H1 (cell line): ENCODE measurements around a stretch of chr1.

- RRBS: 4% methylated on average over 7 of the region's 64 CpGs
CAGE:
- cytosol, long polyA plus RNA: no peak
- long polyA plus RNA: no peak
- nucleus, long polyA plus RNA: no peak
These were observed 49.4 kb upstream of the CROCC start for GRCh38 chr1:16872105-16872980.

DNA sequence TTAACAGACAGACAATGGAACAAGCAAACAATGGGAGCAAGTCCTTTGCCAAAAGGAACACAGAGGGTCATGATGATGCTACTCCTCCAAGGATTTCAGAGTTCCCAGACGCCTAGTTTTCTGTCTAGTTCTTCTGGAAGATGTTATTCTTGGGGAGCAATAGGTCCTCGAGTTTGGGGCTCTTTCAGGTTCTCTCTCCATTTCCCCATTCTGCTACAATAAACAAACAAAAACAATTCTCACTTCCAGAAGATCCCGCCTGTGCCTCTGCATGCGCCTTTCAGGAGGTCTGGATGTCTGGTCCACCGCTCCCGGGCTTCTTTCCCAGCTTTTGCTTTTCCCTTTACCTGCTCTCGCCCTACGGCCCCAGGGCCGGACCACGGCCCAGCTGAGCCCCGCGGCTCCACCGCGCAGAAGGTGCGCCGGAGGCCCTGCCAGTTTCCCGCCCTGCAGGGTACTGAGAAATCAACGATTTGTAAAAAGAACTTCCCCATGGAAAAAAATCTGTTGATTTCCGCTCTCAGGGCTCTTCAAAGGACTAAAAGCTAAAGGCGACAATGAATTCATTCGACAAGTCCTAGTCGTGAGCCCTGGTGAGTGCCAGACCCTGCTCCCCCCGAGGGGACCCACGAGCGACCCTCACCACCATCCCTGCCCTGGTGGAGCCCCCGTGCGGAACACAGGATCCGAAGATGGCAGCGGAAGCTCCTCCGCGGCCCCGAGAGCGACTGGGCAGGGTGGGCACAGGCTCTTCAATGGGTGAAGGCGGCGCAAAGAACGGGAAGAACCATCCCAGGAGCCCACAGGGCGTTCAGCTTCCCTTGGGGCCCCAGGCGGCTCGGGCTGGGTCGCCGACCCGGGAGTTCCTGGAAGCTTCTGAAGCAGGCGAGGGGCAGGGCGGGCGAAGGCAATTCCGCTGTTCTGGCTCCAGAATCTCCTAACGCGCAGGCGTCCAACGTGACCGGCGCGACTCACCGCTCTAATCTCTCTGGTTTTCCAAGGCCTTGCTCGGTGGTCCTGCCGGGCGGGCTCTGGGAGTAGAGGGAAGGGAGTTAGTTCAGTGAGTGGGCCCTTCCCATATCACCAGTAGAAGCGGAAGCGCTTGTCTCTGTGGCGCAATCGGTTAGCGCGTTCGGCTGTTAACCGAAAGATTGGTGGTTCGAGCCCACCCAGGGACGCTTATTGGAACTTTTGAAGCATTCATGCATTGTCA, 32.8 kb upstream of the CROCC start:
- RRBS: 3% methylated on average over 14 of the region's 67 CpGs
CAGE:
- cytosol, long polyA plus RNA: no peak
- long polyA plus RNA: start-site peak on the minus strand centred at position 1,067 of the sequence, 97 bp wide, 19 and 22 reads in 2 replicates
- nucleus, long polyA plus RNA: start-site peak on the minus strand centred at position 1,043 of the sequence, 49 bp wide, 13 reads

GRCh38 chr1:17075482-17075777, 21.6 kb upstream of the SDHB start:
- RRBS: no CpG with 5 or more reads among the region's 7 CpGs
CAGE:
- cytosol, long polyA plus RNA: no peak
- long polyA plus RNA: no peak
- nucleus, long polyA plus RNA: no peak

- RRBS: no CpG with 5 or more reads among the region's 12 CpGs
CAGE:
- cytosol, long polyA plus RNA: no peak
- long polyA plus RNA: no peak
- nucleus, long polyA plus RNA: no peak
These were observed 12.5 kb upstream of the PADI1 start for GRCh38 chr1:17192259-17193057.

DNA sequence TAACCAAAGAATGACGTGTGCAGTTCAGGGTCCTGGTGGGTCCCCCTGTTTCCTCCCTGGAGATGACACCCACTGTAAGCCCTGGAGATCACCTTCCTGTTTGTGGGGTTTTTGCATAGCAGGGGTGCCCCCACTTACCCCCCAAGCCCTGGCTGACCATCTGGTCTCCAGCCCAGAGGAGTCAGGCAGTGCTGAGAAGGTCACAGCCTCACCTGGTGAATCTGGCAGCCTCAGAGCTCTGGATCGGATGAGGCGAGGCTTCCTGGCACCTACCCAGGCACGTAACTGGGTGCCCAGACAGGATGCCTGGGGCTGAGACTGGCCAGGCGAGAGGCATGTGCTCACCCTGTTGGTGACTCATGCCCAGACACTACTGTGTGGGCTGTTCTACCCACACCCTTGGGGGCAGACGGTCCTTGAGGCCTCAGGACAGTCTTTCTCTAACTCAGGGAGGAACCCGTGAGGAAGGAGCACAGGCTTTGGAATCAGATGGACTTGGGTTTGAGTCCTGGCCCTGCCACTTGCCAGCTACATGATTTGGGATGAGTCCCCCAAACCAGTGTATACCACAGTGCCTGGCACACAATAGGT, 15.2 kb upstream of the PADI3 start:
- RRBS: no CpG with 5 or more reads among the region's 7 CpGs
CAGE:
- cytosol, long polyA plus RNA: no peak
- long polyA plus RNA: no peak
- nucleus, long polyA plus RNA: no peak

- RRBS: no CpG with 5 or more reads among the region's 28 CpGs
CAGE:
- cytosol, long polyA plus RNA: no peak
- long polyA plus RNA: no peak
- nucleus, long polyA plus RNA: no peak
These were observed 31.6 kb downstream of the RCC2 start for GRCh38 chr1:17407745-17408481.

- RRBS: no CpG with 5 or more reads among the region's 4 CpGs
CAGE:
- cytosol, long polyA plus RNA: no peak
- long polyA plus RNA: no peak
- nucleus, long polyA plus RNA: no peak
These were observed 24.6 kb downstream of the RCC2 start for GRCh38 chr1:17414824-17415369.

DNA sequence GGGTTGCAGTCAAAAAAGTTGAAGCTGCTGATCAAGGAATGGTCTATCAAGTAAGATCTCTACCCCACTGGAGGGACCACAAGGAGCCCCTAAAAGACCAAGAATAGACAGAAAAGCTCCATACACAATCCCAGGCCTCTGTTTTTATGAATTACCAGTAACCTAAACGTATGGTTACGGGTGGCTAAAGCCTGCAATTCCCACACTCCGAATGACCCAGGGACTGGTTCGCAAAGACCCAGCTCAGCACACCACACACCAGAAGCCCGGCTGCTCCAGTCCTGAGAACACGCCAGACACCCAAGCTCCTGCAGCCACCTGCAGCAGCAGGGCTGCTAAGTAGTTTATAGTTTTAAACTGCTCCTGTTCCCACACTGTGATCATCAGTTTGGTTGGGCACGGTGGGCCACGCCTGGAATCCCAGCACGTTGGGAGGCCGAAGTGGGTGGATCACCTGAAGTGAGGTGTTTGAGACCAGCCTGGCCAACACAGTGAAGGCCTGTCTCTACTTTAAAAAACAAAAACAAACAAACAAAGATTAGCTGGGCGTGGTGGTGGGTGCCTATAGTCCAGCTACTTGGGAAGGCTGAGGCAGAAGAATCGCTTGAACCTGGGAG, 22.4 kb downstream of the RCC2 start:
- RRBS: no CpG with 5 or more reads among the region's 12 CpGs
CAGE:
- cytosol, long polyA plus RNA: no peak
- long polyA plus RNA: no peak
- nucleus, long polyA plus RNA: no peak

DNA sequence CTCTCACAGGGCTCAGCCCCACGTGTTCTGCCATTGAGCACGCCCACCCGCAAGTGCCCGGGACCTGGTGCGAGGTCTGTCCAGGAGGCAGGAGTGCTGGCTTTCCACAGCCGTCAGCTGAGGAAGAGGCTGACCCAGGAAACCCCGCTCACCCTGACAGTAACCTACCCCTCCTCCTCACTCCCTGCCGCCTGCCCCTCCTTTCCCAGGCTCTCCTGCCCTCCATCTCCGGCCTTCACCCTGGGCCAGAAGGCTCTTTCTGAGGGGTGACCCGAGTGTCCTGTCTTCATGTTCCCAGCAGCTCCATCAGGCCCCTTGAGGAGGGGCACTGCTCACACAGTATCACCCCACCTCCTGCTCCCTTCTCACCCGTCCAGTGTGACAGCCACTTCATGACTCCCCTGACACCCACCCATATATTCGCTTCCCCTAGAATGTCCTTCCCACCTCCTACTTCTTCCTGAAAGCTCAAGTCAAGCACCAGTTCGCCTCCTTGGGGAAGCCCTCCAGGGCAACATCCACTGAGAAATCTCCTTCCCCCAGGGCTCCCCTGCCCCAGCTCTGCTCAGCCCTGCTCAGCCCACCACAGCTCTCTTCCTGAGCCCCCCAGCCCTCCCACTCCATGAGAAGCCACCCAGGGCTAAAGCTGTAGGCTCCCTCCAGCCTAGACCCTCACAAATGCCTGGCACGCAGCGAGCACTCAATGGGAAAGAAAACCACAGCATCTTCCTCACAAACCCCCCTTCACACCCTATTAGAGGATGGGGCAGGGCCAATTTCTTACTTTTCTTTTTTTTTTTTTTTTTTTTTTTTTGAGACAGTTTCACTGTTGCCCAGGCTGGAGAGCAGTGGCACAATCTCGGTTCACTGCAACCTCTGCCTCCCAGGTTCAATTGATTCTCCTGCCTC, 13.3 kb downstream of the RCC2 start:
- RRBS: no CpG with 5 or more reads among the region's 16 CpGs
CAGE:
- cytosol, long polyA plus RNA: no peak
- long polyA plus RNA: no peak
- nucleus, long polyA plus RNA: no peak

DNA sequence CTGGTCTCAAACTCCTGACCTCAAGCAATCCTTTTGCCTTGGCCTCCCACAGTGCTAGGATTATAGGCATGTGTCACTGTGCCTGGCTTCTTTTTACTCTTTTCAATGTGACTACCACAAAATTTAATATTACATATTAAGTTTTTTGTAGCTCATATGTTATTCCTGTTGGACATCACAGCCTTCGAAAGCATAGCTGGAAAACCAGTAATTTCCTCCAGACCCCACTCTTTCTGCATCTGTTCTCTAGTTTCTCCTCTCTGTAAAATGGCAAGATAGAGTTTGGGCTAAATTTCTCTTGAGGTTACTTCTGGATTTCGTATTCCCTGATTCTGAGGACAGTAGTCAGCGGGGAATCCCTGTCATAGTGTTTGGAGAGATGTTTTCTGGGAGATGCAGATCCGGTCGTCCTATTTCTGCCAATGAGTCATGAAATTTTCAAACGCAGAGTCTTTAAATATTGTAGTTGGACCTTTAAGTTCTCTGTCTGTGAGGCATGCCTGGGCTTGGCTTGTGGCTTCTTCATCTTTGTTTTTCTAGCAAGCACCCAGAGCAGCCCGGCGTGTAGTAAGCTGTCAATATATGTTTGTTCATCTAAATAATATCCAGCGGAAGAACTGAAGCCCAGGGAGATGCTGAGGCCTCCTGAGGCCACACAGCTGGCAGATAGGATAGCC, 3.8 kb upstream of the RCC2 start:
- RRBS: no CpG with 5 or more reads among the region's 9 CpGs
CAGE:
- cytosol, long polyA plus RNA: no peak
- long polyA plus RNA: no peak
- nucleus, long polyA plus RNA: no peak

- RRBS: no CpG with 5 or more reads among the region's 13 CpGs
CAGE:
- cytosol, long polyA plus RNA: no peak
- long polyA plus RNA: no peak
- nucleus, long polyA plus RNA: no peak
These were observed 37.0 kb upstream of the ARHGEF10L start for GRCh38 chr1:17502389-17502973.

- RRBS: no CpG with 5 or more reads among the region's 18 CpGs
CAGE:
- cytosol, long polyA plus RNA: no peak
- long polyA plus RNA: no peak
- nucleus, long polyA plus RNA: no peak
These were observed 19.5 kb upstream of the ARHGEF10L start for GRCh38 chr1:17519797-17520570.

GRCh38 chr1:17531338-17532544, 7.8 kb upstream of the ARHGEF10L start:
- RRBS: no CpG with 5 or more reads among the region's 12 CpGs
CAGE:
- cytosol, long polyA plus RNA: no peak
- long polyA plus RNA: no peak
- nucleus, long polyA plus RNA: no peak

DNA sequence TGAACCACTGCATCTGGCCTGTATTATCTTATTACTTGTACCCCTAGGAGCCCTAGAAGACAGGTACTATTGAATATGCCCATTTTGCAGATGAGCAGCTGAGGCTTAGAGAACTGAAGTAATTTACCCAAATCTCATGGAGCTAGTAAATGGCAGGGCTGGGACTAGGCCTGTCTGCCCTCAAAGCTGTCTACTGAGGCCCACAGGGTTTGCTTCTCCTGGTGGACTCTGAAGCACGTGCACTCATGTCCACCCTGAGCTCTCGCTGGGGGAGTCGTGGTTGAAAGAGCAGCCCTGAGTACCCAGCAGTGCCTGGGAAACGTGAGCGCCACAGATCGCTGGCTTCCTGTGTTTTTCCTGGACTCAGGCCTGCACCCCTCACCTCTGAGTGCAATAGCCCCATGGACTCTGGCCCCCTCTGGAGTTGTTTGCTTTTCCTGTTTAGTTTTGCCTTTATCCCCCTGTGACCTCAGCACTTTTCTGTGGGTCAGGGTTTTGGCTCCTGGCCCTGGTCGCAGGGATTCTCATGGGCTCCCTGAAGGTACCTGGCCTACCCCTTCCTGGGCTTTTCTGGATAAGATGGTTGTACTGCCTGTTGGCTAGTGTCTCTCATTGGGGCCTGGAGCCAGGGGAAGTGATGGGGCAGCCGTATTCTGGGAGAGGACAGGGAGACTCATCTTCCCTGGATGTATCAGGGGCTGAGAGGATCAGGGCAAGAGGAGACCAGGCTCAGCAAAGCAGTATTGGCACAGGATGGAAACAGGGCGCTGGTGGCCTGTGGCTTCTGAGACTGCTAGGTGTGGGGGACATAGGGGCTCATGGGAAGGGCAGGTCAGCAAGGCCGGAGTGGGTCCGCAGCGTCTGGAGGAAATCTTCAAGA, 52.6 kb downstream of the ARHGEF10L start:
- RRBS: no CpG with 5 or more reads among the region's 12 CpGs
CAGE:
- cytosol, long polyA plus RNA: no peak
- long polyA plus RNA: no peak
- nucleus, long polyA plus RNA: no peak

DNA sequence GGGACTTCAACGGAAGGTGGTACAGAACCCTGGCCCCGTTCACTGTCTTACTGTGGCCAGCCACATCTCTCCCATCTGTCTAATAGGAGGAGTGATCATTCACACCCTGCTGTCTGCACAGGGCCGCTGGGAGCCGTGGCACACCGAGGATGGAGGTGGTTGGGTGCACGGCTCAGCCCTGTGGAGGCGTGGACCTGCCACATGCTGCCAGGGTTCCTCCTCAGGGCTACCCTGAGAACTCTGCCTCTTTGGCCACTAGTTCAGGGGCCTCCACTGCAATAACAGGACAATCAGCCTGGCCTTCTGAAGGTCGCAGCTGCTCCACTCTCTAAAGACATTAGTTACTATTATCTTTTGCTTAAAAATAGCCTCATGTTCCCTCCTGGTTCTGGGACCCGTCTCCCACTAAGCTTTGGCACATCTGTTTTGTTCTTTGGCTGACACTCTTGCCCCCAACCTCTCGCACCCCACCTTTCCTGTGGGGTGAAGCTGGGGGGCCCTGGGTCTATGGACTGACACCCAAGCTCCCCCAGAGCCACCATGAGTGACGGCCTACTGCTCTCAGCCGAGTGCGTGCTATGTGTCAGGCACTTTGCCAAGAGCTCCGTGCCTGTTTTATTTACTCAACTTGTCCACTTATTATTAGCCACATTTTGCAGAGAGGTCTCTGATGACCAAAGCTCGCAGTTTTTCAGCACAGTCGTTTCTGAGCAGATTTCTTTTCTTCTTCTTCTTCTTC, 66.2 kb downstream of the ARHGEF10L start:
- RRBS: no CpG with 5 or more reads among the region's 16 CpGs
CAGE:
- cytosol, long polyA plus RNA: no peak
- long polyA plus RNA: no peak
- nucleus, long polyA plus RNA: no peak

DNA sequence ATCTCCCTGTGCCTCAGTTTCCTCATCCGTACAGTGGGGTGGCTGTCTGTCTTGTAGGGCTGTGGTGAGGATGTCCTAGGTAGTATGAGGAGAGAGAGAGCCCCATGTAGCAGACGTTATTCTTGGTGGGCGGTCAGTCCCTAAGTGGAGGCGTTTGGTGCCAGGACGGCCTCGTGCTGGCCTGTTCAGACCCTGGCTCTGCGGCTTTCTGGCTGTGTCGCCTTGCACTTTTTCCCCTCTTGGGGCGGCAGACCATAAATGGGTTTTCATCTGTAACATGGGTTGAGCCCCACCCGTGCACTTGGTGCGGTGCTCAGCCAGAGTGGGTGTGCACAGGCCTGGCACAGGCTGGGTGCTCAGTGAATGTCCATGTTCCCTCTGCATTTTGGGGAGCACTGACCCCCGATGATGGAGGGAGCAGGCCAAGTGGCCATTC, 78.2 kb downstream of the ARHGEF10L start:
- RRBS: no CpG with 5 or more reads among the region's 12 CpGs
CAGE:
- cytosol, long polyA plus RNA: no peak
- long polyA plus RNA: no peak
- nucleus, long polyA plus RNA: no peak

- RRBS: 86% methylated on average over 2 of the region's 22 CpGs
CAGE:
- cytosol, long polyA plus RNA: no peak
- long polyA plus RNA: no peak
- nucleus, long polyA plus RNA: no peak
These were observed 106.5 kb upstream of the ACTL8 start for GRCh38 chr1:17648393-17649257.

- RRBS: no CpG with 5 or more reads among the region's 4 CpGs
CAGE:
- cytosol, long polyA plus RNA: no peak
- long polyA plus RNA: no peak
- nucleus, long polyA plus RNA: no peak
These were observed 94.4 kb downstream of the IGSF21 start for GRCh38 chr1:18201889-18202412.

GRCh38 chr1:18385127-18385887, 95.4 kb upstream of the KLHDC7A start:
- RRBS: 36% methylated on average over 3 of the region's 11 CpGs
CAGE:
- cytosol, long polyA plus RNA: no peak
- long polyA plus RNA: no peak
- nucleus, long polyA plus RNA: no peak

DNA sequence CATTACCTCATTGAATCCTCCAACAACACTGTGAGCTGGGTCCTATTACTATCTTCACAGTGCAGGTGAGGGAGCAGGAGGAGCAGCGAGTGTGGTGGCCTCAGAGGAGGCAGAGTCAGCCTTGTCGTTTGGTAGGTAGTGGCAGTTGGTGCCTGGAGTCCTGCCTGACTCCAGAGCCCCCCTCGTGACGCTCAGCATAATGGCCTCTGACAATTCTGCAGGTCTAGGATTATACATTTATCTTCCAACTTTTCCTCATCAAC, 23.2 kb upstream of the PAX7 start:
- RRBS: no CpG with 5 or more reads among the region's 4 CpGs
CAGE:
- cytosol, long polyA plus RNA: no peak
- long polyA plus RNA: no peak
- nucleus, long polyA plus RNA: no peak